Cerebellum (tissue), 5 donors: ENCODE data around the gene COA1.

- PRO-cap, 3 experiments: no peak in any of the 3 experiments
- RAMPAGE, long total RNA: no peak
Observed at GRCh38 chr7:43536628-43537198, 46.2 kb upstream of the STK17A start.

GRCh38 chr7:43586071-43586664 is 3.3 kb downstream of the STK17A start:
- PRO-cap, 3 experiments: no peak in any of the 3 experiments
- RAMPAGE, long total RNA: no peak

DNA sequence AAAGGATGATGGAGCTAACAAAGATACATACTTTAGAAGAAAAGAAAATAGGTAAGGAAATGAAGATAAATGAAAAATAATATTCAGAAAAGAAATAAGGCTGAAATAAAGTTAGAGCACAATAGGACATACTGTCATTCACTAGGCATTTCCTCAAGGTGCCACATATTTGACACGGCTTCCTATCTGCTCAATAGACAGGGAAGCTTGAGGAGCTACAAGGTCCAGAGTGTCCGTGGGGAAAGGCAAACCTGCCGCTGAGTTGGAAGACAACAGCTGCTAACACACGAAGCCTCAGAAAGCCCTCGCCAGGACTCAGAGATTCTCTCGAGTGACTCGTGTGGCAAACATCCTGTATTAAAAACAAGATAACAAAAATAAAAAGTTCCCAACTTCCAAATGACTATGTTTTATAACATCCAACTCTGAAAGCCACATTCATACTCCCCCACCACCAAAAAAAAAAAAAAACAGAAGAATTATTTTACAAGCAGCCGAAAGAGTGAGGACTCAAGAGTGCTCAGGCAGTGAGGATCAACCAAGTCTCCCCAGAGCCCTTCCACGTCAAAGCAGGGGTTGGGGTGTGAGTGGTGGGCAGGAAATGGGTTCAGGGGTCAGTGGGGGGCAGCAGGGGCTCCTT is 67.6 kb downstream of the STK17A start:
- PRO-cap, 3 experiments: peak in 2 of 3 experiments; most common plus-strand start position 227 of the sequence (in 2)
- RAMPAGE, long total RNA: no peak

- PRO-cap, 3 experiments: no peak in any of the 3 experiments
- RAMPAGE, long total RNA: no peak
Observed at GRCh38 chr7:43663095-43663664, 66.1 kb downstream of the COA1 start.

GRCh38 chr7:43702246-43703025 is 26.9 kb downstream of the COA1 start:
- PRO-cap, 3 experiments: no peak in any of the 3 experiments
- RAMPAGE, long total RNA: no peak

DNA sequence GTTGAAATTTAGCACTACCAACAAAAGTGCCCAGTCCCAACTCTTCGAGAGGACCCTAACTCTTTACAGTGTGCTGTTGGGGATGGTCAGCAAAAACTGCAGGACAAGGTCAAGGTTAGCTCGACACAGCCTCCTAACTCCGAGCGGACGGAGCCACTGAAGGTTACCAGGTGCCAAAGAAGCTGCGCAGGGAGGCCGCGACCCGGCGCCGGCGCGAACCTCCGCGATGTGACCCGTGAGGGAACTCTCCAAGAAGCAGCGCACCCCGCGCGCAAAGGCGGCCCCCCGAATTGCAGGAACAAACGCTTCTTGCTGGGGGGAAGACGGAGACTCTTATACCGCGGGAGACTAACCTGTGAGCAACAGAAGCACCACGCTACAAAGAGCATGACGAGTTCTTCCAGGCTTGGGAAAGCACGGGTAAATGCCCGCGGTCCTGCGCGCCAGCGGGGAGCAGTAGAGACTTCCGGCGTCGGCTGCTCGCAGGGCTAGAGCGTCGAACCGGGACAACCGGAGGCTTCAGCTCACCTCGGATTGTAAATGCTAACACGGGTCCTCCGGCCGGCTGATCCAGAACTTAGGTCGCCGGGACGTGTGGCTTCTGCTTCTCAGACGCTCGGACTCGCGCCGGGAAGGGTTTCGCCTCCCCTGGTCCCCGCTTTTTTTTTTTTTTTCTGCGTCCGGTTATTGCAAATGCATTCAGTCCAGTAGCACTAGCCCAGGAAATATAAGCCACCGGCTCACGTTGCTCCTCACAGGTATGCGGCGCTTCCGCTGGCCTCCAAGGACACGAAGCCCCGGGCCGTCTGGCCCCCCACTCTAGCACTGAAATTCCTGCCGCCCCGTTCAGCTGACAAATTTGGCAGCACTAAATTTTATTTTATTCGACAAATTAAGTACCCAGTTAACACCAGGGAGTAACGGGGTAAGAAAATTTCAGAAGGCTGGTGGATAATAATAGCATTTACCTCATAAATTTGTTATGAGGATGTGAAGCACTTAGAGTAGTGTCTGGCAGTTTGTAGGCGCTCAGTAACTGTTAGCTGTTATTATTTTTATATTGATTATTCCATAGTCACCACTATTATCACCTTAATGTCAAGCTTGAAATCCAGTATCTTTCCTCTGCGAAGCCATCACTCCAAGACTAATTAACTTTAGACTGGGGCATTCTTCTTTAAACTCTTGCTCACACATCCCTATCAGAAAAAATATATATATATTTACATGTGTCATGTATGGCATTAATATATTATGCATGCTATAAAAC is at the start of gene COA1:
Gene COA1, minus strand, starts transcription at position 448 of the 1,270 bp plus-strand sequence.
- PRO-cap, 3 experiments: peak in 3 of 3 experiments; most common plus-strand start position 491 of the sequence (in 2); most common minus-strand start position 408 of the sequence (in 2)
- RAMPAGE, long total RNA: no peak

GRCh38 chr7:43781948-43782829 is 23.7 kb downstream of the BLVRA start:
- PRO-cap, 3 experiments: no peak in any of the 3 experiments
- RAMPAGE, long total RNA: no peak

DNA sequence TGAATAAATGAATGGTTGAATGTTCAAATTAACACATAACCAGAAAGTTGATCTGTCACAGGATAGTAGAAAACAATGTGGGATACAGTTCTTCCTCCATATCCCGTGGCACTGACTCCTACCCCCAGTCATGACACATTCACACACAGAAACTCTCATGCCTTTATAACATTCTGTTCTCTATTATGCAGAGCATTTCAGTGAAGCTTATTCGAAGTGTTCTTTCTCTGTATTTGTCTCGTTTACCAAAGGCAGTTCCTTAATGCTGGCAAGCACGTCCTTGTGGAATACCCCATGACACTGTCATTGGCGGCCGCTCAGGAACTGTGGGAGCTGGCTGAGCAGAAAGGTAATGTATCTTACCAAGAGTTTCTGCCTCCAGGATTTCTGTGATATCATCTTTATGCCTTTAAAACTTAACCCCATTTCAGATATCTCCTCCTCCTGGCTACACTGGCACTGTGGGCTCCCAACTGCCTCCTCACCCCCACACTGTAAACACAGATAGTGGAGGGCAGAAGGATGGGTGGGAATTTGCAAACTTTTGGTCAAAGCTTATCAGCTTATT is 34.1 kb downstream of the BLVRA start:
- PRO-cap, 3 experiments: no peak in any of the 3 experiments
- RAMPAGE, long total RNA: no peak

- PRO-cap, 3 experiments: no peak in any of the 3 experiments
- RAMPAGE, long total RNA: no peak
Observed at GRCh38 chr7:43874486-43874685, 5.1 kb upstream of the MRPS24 start.

GRCh38 chr7:43938909-43939509 is 12.8 kb downstream of the UBE2D4 start:
- PRO-cap, 3 experiments: no peak in any of the 3 experiments
- RAMPAGE, long total RNA: no peak

DNA sequence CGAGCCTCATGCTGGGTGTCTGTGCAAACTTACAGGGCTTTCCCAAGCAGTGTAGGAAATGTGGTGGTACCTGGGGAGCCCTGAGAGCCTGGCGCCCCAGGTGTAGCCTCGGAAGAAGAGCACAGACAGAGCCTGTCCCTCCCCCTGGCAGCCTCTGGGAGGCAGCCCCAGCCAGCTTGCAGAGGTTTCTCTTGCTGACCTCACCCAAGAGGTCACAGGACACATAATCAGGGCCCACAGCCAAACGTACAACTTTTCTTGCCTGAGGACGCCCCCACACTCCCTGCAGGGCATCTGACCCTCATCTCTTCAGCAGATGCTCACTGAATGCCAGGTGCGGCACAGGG is 16.1 kb upstream of the MYL7 start:
- PRO-cap, 3 experiments: no peak in any of the 3 experiments
- RAMPAGE, long total RNA: no peak

DNA sequence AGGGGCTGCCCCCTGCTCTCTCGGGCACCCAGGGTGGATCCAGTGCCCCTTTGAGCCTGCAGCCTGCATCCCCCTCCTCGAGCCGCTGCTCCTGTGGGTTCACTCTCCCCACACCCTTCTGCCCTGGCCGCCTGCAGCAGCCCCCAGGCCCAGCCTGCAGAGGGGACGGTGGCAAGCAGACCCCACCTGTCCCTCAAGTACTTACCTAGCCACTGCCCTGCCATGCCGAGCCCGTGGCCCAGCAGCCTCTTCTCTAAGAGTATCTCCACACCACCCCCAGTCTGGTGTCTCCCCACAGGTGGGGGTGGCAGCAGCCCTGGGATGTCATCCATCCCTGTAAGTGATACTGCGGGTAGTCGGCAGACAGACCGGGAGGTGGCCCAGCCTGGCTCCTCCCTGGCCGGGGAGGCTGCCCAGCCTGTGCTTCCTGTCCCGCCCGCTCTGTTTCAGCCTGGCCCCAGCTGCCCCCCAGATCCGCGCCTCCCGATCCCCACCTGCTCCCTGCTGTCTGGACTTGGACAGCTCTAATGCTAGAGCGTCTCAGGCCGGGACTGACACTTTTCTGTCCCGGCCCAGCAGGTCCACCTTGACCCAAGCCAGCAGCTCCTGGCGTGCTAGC is 24.9 kb downstream of the YKT6 start:
- PRO-cap, 3 experiments: peak in 1 of 3 experiments; most common minus-strand start position 251 of the sequence (in 1)
- RAMPAGE, long total RNA: no peak

GRCh38 chr7:44276013-44276499 is 49.3 kb downstream of the CAMK2B start:
- PRO-cap, 3 experiments: peak in 3 of 3 experiments; most common plus-strand start chr7:44276297 (in 3)
- RAMPAGE, long total RNA: no peak

- PRO-cap, 3 experiments: peak in 1 of 3 experiments; most common plus-strand start chr7:44293807 (in 1); most common minus-strand start chr7:44293731 (in 1)
- RAMPAGE, long total RNA: no peak
Observed at GRCh38 chr7:44293591-44293908, 31.8 kb downstream of the CAMK2B start.

DNA sequence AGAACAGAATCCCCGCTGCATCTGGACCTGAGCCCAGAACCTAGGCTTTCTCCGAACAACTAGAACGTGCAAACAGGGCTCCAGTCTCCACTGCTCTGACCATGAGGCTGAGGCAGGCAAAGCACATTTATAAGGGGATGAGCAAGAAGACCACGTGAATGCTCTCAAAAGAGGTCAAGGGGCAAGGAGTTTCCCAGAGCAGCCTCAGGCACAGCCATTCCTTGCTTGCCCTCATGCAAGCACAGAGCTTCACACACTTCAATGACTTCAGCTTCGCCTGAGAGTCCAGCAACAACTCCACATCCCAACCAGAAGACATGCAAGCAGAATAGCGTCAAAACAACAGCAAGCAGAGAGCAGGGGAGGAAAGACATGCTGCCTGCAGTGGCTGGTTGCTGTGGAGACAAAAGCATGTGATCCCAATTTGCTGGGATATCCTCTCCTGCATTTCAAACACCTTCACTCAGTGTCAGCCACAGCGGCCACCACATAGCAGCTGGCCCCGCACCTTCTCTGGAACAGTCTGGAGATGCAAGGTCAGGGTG is 60.0 kb upstream of the CAMK2B start:
- PRO-cap, 3 experiments: no peak in any of the 3 experiments
- RAMPAGE, long total RNA: no peak

- PRO-cap, 3 experiments: peak in 1 of 3 experiments; most common plus-strand start chr7:44398799 (in 1)
- RAMPAGE, long total RNA: no peak
Observed at GRCh38 chr7:44398326-44399209, 73.2 kb upstream of the CAMK2B start.

GRCh38 chr7:44486575-44486985 is 3.9 kb downstream of the NUDCD3 start:
- PRO-cap, 3 experiments: no peak in any of the 3 experiments
- RAMPAGE, long total RNA: no peak

- PRO-cap, 3 experiments: no peak in any of the 3 experiments
- RAMPAGE, long total RNA: no peak
Observed at GRCh38 chr7:44618500-44619277, 12.3 kb downstream of the OGDH start.

DNA sequence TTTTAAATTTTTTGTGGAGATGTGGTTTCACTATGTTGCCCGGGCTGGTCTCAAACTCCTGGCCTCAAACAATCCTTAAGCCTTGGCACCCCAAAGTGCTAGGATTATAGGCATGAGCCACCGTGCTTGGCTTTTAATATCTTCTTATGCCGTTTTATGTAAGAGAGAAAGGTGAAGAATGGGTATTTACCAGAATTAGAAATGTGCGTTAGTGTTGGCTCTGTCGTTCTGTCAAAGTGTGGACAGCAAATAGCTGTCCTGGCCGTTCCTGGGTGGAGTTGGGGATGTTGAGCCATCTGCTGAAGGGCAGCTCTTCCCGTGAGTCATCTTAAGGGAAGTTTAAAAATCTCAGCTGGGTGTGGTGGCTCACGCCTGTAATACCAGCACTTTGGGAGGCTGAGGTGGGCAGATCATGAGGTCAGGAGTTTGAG is 14.8 kb downstream of the OGDH start:
- PRO-cap, 3 experiments: no peak in any of the 3 experiments
- RAMPAGE, long total RNA: no peak

DNA sequence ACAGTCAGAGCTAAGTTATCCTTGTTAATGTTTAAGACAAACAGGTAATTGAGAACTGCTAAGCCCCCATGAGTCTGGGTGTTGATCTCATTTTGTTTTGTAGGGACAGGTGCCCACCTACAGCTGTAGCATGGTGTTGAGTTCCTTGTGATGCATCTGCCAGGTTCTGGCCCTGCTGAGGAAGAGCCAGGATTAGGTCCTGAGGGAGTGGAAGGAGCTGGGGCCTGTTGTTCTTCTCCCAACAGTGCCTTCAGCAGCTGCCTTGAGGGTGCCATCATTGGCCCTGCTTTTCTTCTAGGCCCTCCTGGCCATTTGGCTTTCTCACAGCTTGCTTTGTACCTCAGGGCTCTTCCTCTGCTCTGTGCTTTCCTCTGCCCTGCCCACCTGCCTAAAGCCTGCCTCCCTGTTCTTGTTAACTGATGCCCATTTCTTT is 22.7 kb downstream of the OGDH start:
- PRO-cap, 3 experiments: no peak in any of the 3 experiments
- RAMPAGE, long total RNA: no peak